ENCODE measurements around a stretch of chr12.

GRCh38 chr12:45850204-45851170 is 121.0 kb downstream of the ARID2 start:
- RRBS: no CpG with 5 or more reads among the region's 3 CpGs

GRCh38 chr12:45990776-45991040 is 334 bp upstream of the SCAF11 start:
- RRBS: no CpG with 5 or more reads among the region's 19 CpGs

DNA sequence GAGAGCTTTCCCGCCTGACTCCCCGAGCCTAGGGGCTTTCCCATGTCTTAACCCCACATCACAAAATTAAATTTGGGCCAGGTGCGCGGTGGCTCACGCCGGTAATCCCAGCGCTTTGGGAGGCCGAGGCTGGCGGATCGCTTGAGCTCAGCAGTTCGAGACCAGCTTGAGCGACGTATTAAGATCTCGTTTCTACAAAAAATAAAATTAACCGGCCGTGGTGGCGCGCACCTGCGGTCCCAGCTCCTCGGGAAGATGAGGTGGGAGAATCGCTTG is 770 bp upstream of the SCAF11 start:
- RRBS: no CpG with 5 or more reads among the region's 21 CpGs

DNA sequence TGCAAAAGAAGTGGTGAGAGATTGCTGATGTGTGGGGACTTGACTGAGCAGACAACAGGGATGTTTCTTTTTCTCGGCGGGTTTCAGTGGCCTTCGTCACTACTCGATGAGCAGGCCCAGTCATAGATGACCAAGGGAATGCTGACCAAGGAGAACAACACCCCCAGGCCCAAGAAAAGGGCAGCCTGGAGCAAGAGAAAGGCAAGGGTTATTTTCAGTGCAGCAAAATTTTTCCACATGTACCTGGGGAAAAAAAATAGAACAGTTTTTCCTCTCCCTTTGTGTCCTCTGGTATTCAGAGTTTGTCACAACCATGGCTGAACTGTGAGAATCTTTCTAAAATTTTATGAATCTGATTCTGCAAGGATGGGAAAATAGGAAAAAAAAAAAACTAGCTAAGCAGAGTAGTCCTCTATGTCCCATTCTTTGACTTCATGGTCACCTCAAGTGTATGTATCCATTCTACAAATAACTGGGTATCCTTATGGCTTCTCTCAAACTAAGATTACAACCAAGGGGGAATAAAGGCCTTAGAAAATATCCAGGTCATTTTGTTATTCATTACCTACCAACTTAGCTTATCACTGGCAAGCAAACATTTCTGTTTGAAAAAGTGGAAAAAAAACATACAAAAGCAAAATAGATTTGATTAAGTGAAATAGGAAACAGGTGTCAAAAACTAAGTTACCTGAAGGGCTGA is 79.8 kb downstream of the SLC38A1 start:
- RRBS: no CpG with 5 or more reads among the region's 4 CpGs

DNA sequence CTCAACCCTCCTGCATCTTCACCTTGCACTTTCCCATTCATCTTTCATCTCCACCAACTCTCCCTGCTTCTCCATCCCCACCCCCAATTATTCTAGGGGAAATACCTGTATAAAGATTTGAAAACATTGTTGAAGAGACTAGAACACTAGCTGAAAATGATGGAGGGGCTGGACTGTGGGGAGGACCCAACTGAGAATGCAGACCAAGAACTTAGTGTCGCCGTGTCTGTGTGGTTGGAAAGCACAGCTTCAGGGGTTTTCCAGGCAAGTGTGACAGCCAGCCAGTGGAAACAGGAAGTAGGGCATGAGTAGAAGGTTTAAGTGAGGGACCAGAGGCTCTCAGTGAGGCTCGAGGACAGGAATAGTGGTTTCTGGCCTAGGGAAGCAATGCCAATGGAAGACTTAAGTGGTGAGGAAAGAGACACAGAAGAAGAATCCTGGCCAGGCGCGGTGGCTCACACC is 52.7 kb downstream of the SLC38A1 start:
- RRBS: no CpG with 5 or more reads among the region's 5 CpGs

DNA sequence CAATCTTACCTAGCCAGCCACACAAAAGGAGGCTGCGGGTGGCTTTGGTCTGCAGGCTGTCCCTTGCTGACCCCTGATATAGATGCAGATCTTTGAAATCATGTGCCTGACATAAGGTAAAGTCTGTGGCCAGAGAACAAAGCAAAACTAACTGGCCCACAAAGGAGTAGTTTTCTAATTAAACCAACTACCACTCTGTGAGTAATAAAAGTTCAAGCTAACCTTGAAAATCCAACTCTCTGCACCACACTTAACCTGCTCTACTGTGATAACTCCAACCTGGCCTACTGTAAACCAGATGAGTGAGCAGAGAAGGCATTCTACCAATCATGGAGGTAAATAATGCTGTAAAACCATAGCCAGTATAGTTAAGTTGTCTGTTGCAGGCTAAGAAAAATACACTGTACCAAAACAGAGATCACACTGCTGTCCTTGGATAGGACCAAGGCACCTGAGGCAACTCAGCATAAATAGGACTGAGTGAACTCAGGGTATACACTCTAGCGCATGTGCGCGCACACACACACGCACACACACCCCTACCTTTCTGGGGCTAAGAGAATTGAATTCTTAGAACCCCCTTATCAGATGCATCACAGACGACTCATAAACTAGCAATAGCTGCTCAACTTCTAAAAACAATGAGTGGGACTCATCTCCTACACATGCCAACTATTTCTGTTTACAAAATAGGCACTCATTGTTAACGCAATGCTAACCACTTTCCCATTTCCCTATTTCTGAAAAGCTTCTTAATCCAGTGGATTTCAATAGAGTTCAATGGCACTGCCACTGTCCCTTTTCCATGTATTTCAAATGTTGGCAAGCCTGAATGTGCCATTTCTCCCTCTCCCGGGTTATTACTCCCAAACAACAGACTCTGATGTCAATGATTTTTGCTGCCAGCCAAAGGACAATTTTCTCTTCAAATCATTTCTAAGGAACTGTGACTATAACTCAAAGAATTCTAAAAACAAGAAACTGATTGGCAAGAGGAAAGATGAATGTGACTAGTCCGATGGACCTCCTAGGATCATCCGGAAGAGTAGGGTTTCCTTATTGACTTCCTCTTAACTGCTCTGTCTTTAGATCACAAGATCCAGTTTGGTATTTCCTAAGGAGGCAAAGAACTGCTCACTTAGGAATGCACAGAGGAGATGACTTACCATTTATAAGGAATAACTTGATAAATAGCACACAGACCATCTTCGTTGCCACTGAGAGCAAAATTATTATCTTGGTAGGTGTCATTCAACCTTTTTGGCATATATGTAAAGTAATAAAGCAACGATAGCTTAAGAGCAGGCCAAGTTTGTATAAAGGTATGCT is 48.9 kb downstream of the SLC38A1 start:
- RRBS: no CpG with 5 or more reads among the region's 12 CpGs

DNA sequence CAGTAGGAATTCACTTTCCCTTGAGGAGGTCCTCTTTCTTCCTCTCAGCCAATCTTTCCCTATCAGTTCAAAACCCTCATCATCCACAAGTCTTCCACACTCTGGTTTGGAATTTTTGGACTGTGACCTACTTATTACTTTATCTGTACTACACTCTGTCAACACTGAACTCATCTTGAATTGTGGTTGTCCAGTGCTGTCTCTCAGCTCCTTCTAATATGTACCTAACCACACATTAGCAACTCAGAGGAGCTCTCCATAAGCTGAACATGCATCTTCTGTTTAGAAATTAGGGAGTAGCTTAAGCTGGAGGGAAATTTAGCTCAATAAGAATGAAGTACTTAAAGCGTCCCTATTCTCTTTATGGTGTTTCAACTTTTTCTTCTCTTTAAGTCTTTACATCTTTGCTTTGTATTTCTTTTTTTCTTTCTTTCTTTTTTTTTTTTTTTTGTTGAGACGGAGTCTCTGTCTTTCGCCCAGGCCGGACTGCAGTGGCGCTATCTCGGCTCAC is 34.8 kb downstream of the SLC38A1 start:
- RRBS: no CpG with 5 or more reads among the region's 6 CpGs

- RRBS: no CpG with 5 or more reads among the region's 7 CpGs
Measured at GRCh38 chr12:46357096-46357871, 15.3 kb downstream of the SLC38A2 start.

DNA sequence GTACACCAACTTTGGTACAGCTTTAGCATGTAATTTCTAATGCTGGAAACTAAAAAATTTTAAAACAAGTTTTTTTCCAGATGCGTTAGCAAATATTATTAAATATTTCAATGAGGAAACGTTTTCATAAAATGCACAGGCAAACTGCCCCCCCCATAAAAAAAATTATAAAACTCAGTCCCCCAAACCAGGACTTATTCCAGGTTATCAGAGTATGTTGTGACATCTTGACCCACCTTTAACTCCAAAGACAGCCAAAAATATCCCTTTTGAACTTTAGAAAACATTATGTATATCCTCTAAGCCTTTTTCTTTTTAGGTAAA is 7.1 kb downstream of the SLC38A2 start:
- RRBS: no CpG with 5 or more reads among the region's 2 CpGs

DNA sequence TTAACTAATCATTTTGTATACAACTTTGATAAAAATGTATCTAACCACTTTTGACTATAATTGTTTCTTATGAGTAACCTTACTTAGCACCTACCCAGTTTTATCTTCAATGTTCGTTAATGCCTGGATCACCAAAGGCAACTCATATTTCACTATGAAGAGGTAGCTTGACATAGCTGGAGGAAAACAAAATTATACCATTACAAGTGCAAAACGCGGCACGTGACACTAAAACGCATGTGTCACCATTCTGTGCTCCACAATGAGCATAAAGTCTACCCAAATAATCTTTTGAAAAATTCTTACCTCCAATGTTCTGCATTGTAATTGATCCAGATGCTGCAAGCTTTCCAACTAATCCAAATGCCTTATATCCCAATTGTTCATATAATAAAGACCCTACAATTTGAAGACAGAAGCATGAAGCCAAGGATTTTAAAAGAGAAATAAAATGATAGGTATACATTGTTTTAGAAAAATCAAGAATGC is 5.8 kb downstream of the SLC38A2 start:
- RRBS: no CpG with 5 or more reads among the region's 5 CpGs

- RRBS: no CpG with 5 or more reads among the region's 1 CpG
Measured at GRCh38 chr12:46391490-46391912, 18.9 kb upstream of the SLC38A2 start.

- RRBS: no CpG with 5 or more reads among the region's 7 CpGs
Measured at GRCh38 chr12:46549688-46550364, 177.3 kb upstream of the SLC38A2 start.

- RRBS: no CpG with 5 or more reads among the region's 4 CpGs
Measured at GRCh38 chr12:46562072-46562956, 189.7 kb upstream of the SLC38A2 start.

- RRBS: no CpG with 5 or more reads among the region's 4 CpGs
Measured at GRCh38 chr12:46788094-46788617, 37.6 kb downstream of the SLC38A4 start.

DNA sequence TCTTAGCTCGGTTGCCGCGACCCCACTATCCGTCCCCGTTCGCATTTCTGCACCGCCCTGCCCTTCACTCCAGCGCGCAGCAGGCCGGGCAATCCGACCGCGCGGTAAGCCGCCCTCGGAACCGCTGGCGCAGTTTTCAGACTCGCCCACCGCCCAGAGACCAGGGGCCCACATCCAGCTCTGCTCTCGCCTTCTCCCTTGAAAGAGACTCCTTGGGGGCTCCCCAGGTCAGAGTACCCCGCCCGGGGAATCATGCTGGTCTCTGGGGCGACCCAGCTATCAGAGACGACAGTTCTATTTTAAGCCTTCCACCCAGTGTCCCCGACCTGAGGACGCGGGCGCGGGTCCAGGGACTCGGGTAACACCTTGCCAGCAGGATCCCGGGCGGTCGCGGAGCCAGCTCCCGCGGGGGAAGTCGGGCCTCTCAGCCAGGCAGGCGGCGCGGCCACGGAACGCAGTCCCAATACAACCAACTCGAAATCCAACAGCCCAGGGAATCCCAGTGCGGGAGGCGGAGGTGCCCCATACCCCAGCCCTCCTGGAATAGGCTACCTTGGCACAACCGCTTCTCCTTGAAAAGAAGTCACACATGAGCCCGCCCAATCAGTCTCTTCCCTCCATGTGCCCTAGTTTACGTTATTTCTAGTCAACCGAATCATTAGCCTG is 5.8 kb upstream of the SLC38A4 start:
- RRBS: no CpG with 5 or more reads among the region's 50 CpGs

- RRBS: no CpG with 5 or more reads among the region's 5 CpGs
Measured at GRCh38 chr12:46965645-46966103, 113.7 kb upstream of the PCED1B start.

DNA sequence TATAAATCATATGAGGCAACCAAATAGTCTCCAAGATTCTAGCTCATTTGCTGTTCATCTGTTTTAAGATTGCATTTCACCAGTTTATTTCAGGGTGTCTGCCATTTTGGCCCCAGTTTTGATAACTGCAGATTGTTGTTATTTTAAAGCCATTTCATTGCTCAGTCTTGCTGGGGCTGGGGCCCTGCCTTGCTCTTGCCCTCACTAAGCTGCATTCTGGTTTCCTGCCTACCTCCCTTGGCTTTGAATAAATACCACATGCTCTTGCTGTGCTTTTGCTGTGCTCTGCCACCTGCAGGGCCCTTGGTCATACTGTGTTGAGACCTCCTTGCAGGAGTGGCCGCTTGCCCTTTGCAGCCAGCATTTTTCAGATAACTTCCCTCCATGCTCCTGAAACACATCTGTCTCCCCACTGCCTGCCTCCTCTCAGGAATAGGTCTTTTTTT is 114.0 kb upstream of the AMIGO2 start:
- RRBS: no CpG with 5 or more reads among the region's 1 CpG

GRCh38 chr12:47207139-47207662 is 127.4 kb upstream of the AMIGO2 start:
- RRBS: no CpG with 5 or more reads among the region's 2 CpGs

- RRBS: no CpG with 5 or more reads among the region's 3 CpGs
Measured at GRCh38 chr12:47222887-47223353, 143.2 kb upstream of the AMIGO2 start.

All from cardiac fibroblast (primary cell).